ENCODE measurements around a stretch of chr17.

DNA sequence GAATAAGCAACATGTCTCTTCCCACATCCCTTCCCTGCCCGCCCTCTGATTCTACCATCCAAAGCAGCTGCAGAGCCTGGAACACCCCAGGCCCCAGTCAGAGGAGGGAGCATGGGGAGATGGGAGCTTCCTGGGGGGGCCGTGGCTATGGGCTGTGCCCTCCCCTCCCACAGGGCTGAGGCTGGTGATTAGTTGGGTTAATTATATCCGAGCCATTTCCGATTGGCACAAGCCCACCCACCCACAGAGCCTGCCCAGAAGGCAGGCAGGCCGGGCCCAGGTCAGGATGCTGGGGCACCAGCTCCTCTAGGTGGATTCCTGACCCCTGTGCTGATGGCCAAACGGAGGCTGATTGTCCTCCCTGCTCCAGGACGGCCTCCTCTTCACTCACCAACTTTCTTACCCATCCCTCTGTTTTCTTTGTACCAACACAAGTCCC lies 28.6 kb upstream of the MEIOC start:
- PRO-cap, result no peak
- RAMPAGE, long total RNA, 4 experiments, result no peak in any of the 4 experiments

DNA sequence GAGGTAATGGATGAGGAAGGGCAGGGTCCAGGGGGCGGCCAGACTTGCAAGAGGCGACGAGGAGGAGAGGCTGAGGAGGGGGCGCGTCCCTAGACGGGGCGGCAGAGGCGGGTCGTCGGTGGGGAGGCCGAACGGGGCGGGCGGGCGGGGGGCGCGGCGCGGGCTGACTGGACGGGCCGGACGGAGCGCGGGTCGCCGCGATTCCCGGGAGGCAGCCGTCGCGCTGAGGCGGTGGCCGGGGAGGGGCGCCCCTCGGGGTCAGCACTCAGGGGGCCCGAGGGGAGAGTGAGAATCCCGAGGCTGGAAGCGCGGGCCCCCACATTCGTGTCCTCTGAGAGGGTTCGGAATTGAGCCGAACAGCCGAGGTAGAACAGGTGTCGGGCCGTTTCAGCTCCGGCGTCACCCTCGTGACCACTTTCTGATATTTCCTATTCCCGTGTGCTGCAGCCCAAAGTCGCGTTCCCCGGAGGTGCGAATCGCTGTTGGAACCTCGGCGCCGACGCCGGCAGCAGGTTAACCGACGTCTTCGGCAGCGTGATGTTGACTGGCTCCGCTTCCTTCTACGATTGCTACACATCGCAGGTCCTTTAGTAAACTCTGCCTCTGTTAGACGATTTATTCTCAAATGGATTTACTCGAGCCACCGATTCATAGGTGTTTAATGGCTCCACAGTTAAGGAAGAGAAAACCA lies 557 bp downstream of the MEIOC start:
- PRO-cap, result no peak
- RAMPAGE, long total RNA, 4 experiments, result no peak in any of the 4 experiments

DNA sequence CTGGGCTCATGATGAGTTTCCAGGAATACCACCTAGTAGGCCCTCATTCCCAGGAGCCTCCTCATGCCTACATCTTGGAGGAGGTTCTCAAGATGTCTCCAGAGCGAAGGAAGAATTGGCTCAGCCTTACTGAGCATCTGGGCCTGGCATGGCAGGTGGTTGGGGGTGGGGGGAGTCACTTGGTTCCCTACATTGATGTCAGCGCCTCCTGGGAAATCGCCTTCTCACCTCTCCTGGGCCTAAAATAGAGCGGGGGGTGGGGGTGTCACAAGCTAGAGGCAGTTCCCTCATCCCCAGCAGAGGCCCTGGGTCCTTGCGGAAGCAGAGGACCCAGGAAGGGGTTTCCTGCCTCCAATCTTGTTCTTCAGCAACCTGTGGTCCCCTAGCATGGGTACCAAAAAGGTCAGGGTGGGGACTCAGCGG lies 1.2 kb upstream of the ADAM11 start:
- PRO-cap, result no peak
- RAMPAGE, long total RNA, 4 experiments, result no peak in any of the 4 experiments

GRCh38 chr17:44775567-44776606 lies 17.1 kb downstream of the ADAM11 start:
- PRO-cap, result bidirectional peak, plus-strand start at chr17:44775930, minus-strand start at chr17:44775652
- RAMPAGE, long total RNA, 4 experiments, result start-site peak on the plus strand in 1 of 4 experiments, at chr17:44775917-44775965 at its widest, 8 reads per replicate

- PRO-cap, result no peak
- RAMPAGE, long total RNA, 4 experiments, result start-site peak on the minus strand in 2 of 4 experiments, at chr17:44830653-44830859 at its widest, 22 to 29 reads per replicate
These were observed 459 bp upstream of the GJC1 start for GRCh38 chr17:44830540-44830951.

DNA sequence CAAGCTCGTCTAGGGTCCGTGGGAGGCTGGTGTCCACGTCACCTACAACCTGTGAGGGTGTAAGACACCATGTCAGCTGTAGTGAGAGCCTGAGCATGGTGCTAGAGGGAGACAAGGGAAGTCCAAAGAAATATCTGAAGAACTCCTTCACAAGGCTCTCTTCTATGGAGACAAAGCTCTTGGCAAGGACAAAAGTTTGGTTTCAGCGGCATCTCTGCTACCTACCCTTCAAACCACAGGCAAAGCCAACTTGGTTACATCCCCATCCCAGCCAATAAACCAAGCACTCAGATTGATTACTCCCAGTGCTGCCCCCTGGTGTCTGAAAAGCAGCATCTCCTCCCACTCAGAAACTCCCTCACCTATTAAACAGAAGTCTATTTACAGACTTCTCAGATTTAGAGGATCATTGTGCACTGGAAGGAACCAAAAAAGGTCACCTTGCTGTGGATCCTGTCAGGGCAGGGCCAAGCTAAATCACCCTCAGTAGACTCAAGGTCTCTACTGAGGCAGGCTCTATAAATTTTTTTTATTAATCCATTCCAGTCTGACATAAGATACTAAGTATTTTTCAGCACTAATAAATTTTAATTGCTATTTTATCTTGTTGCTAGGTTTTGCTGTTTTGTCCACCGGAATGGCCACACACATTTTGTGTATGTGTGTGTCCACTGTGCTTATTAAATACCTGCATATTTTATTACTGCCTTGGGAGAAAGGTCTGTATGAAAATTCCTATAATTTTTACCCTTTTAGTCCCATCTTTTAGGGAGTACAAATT lies 17.5 kb downstream of the HIGD1B start:
- PRO-cap, result no peak
- RAMPAGE, long total RNA, 4 experiments, result no peak in any of the 4 experiments

GRCh38 chr17:44969457-44969853 lies 1.4 kb upstream of the C1QL1 start:
- PRO-cap, result unidirectional peak, plus-strand start at chr17:44969553
- RAMPAGE, long total RNA, 4 experiments, result no peak in any of the 4 experiments

DNA sequence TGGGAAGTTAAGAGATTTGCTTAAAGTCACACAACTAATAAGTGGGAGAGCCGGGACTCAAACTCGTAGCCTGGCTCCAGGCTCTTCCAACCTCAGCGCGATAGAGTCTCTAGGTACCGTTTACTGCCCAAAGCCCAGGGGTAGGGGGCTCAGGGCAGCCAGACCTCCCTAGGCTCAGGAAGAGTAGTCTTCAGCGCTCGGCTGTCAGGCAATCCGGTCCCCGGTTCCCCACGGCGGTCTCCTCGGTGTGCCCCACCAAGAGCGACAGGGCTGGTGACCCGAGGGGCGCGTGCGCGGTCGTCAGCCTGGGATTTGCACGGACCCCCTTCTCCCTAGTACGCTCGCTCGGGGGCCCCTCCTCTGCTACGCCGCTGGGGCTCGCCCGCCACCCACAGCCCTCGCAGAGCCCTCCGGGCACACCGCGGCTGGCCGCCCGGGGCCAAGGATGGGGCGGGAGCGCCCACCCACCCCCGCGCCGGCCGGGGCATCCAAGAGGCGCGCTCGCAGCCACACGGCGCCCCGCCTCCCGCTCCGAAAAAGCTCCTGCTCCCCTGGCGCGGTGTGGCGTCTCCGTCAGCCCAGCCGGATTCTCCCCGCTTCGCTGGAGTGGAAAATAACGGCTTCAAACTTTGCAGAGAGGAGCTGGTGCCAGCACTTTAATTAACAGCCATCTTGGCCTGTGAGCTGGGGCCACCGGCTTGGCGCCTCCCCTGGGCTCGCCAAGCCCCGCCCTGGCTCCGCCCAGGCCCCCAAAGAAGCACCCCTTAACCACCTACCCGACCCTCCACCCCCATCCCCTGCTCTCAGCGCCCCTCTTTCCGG lies 2.1 kb upstream of the C1QL1 start:
- PRO-cap, result bidirectional peak, plus-strand start at position 670 of the sequence, minus-strand start at position 539 of the sequence
- RAMPAGE, long total RNA, 4 experiments, result no peak in any of the 4 experiments

GRCh38 chr17:44995439-44995974 lies 27.4 kb upstream of the C1QL1 start:
- PRO-cap, result no peak
- RAMPAGE, long total RNA, 4 experiments, result no peak in any of the 4 experiments

DNA sequence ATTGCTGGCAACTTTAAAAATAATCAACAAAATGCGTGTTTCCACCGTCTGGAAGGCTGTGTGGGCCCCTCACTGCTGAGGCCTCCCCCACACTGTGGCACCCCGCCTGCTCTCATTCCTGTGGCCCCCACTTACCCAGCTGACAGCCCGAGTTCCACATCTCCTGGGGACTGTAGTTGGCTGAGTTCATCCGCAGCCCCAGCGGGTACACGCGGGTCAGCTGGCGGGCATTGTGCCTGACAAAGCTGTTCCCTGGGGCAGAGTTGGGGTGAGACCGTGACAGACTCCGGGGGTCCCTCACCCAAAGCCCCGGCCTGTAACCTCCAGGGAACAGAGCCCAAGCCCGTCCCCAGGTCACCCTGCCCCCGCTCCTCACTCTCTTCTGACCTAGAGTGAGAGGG lies 18.2 kb downstream of the PLCD3 start:
- PRO-cap, result no peak
- RAMPAGE, long total RNA, 4 experiments, result no peak in any of the 4 experiments

- PRO-cap, result no peak
- RAMPAGE, long total RNA, 4 experiments, result no peak in any of the 4 experiments
These were observed 2.6 kb downstream of the PLCD3 start for GRCh38 chr17:45129302-45130566.

DNA sequence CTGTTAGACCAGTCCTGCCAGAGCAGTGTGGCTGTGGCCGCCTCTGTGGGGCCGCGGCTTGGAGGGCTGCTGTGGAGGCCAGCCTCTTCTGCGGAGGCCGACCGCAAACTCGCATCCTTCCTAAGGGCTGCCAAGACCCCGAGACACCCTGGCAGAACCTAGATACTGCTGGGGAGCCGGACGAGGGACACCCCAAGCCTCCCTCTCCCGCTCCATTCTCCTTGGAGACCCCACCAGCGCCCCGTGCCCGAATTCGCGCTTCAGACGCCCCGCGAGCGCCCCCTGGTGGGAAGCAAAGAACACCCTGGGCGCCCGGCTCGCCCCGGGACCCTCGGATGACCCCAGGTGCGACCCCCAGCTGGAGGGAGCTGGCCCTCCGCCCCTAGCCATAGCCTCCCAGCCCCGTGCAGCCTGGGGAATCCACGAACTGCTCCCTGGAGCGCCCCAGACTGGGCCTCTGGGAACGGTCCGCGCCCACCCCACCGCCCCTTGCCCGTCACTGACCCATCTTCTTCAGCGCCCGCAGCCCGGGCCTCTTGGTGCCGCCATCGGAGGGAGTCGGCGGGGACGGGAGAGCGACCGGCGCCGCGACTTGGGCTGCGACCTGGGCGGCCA lies 464 bp downstream of the PLCD3 start:
- PRO-cap, result no peak
- RAMPAGE, long total RNA, 4 experiments, result no peak in any of the 4 experiments

- PRO-cap, result no peak
- RAMPAGE, long total RNA, 4 experiments, result no peak in any of the 4 experiments
These were observed 2.3 kb downstream of the ACBD4 start for GRCh38 chr17:45137608-45138351.

- PRO-cap, result bidirectional peak, plus-strand start at chr17:45144037, minus-strand start at chr17:45143805; bidirectional peak, plus-strand start at chr17:45144566, minus-strand start at chr17:45144527
- RAMPAGE, long total RNA, 4 experiments, result no peak in any of the 4 experiments
These were observed 4.3 kb upstream of the HEXIM1 start for GRCh38 chr17:45143669-45144708.

DNA sequence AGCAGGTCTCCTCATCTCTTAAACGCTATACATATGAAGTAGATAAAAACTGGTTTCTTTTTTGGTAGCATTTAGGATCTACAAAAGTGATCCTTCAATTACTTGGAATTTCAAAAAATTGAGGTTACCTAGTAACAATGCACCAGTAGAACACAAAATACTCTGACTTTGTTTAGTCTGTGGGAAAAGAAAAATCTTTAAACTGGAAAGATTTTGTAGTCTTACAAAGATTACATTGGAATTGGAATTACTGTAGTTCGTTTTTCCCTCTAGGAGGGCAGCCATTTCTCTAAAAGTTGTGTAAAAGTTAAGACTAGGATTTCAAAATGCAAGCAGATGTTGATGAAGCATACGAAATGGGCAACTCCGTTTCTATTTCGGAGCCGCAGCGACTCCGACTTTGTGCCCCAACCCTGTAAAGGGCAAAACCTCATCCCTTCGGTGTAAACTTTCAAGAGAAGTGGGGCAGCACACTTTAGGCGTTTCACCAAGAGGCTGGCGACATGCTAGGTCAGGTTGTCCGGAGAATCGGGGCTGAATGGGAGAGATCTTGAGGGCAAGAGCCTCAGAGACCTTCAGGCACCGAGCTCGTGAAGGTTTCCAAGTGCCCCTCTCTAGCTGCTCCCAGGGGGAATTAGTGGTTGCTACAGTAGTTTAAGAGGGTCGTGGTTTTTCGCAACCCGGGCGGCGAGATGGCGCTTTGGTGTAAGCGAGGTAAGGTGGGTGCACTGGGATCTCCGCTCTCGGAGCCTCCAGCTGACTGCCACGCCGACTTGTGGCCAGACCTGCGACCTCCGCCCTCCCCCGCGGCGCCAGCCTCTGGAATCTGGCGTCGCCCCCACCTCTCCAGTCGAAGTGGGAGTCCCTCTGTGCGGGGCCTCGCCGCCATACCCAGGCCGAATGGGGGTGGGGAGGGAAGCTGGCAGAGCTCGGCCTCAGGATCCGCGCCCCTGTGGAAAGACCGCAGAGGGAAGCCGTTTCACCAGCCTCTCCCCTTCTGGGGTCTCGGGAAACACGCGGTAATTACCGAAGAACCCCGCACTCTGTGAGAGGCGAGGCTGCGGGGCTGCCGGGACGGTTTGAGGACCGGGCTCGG lies 1.1 kb upstream of the HEXIM2 start:
- PRO-cap, result unidirectional peak, plus-strand start at position 444 of the sequence; bidirectional peak, plus-strand start at position 849 of the sequence, minus-strand start at position 902 of the sequence
- RAMPAGE, long total RNA, 4 experiments, result no peak in any of the 4 experiments

DNA sequence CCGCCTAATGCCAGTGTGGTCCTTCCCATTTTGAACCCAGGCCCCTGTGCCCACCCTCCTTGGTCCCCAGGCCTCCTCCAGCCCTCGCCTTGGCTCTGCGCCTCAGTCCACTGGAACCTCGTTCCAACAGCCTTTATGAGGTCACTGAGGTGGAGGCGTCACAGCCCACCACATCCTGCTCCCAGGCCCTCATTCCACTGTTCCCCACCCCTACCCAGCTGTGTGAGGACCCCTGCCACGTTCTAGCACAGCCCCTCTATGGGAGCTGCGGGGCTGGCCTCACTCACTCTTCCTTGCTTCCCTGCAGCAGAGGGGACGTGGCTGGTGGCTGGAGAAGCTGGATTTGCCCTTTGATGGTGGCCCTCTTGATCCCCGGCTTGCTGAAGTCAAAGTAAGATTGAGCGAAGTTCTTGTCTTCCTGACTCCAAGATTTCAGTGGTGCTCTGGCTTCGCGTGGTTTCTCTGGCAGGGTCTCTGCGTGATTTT lies 7.0 kb downstream of the SPATA32 start:
- PRO-cap, result no peak
- RAMPAGE, long total RNA, 4 experiments, result no peak in any of the 4 experiments

- PRO-cap, result bidirectional peak, plus-strand start at chr17:45341980, minus-strand start at chr17:45341853
- RAMPAGE, long total RNA, 4 experiments, result no peak in any of the 4 experiments
These were observed 24.8 kb upstream of the MAP3K14 start for GRCh38 chr17:45341529-45342123.

DNA sequence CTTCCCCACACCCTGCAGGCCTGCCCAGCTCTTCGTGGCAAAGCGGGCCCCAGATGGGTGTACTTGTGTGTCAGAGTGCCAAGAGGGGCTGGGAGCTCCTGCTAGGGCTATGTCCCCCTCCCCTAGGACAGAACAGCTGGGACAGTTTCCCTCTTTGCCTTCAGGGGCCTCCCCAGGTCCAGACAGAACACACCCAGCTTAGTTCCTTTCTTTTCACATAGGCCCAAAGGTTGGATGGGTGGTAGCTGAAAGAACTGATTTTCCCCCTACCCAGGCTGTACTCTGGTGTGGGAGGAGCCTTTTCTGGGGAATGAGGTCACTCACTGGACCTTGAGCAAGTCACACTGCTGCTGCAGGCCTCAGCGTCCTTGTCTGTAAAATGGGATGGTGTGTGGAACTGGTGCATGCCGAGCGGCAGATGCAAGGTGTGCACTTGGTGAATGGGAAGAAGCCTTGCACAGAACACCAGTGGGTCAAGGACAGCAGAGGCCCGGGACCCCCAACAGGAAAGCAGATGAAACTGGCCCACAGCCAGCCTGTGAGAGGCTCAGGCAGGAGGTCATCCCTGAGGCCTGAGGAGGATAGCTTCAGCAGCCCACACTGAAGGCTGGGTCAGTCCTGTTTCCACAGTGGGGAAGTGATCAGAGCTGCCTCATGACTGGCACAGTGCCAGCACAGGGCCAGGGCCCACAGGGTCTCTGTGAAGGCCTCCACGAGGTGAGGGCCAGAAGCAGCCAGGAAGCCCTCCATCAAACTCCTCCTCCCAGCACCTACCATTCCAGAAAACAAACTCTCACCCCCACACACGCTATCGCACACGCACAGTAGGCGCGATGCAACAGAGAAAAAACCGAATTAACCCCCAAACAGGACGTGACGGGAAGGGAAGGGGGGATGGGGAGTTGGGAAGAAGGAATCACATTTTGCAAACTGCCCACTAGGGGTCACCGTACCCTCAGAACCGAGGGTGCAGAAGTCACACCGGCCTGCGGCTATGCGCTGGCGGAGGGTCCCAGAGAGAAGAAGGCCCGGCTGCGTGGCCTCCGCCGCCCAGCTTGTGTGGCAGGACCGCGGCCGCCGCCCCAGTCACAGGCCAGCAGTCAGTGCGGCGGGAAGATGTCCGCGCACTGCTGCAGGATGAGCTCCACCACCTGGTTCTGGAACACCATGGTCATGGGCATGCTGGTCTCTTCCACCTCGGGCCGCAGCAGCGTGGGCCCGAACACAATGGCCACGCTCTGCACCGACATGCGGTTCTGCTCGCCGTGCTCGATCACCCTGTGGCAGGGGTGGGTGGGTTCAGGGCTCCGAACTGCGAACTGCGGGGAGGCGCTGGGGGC lies 37.8 kb downstream of the ARHGAP27 start:
- PRO-cap, result no peak
- RAMPAGE, long total RNA, 4 experiments, result no peak in any of the 4 experiments

GRCh38 chr17:45408570-45409428 lies 23.9 kb downstream of the ARHGAP27 start:
- PRO-cap, result no peak
- RAMPAGE, long total RNA, 4 experiments, result no peak in any of the 4 experiments

DNA sequence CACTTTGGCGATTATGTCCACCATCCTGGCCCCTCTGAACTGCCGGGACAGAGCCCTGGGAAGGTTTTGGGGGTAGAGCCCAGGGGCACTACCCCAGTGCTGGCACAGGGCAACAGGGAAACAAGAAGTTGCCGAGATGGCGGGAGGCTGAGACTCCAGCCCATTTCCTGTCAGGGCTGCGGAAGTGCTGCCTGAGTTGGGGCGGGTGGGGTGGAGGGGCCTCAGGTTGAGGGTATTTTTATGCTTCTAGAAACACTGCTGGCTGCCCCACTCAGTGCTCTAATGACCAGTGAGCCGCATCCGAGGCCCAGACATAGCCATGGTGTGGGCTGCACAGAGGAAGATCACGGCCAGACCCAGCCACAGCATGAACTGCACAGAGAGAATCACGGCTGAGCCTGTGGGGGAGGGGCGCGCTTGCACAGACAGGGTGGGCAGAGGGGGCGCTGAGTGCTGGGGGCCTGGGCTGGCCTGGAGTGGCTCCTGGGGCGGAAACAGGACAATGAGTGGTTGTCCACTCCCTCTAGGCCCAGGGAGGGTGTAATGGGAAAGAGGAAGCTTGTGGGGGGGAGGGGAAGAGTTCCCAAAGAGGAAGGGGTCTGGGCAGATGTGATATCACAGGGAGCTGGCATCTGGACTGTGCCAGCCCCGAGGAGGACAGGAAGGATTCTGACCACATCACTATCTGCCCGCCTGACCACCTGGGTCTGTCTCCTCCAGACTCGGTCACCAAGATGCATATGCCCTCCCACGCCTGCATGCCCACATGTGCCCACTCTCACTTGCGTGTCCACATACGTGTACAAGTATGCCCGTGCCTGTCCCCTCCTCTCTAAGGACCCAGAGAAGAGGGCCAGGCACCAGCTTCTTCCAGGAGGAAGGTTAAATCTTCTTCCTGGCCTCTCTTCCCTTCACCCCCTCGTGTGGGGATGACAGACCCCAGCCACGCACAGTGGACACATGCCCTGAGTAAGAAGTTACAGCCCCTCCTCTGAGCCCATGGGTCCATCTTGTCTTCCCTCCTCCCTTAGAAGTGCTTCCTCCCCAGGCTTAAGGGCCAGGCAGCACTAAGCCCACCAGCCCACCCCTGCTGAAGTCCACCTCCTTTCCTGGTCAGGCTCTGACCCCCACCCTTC lies 22.0 kb downstream of the ARHGAP27 start:
- PRO-cap, result no peak
- RAMPAGE, long total RNA, 4 experiments, result start-site peak on the minus strand in 1 of 4 experiments, centred at position 137 of the sequence, 31 reads per replicate